Colon Carcinoma Metastatic in the Lung (tissue), 2 donors: ENCODE data around the genes CNTN6 and BHLHE40.

DNA sequence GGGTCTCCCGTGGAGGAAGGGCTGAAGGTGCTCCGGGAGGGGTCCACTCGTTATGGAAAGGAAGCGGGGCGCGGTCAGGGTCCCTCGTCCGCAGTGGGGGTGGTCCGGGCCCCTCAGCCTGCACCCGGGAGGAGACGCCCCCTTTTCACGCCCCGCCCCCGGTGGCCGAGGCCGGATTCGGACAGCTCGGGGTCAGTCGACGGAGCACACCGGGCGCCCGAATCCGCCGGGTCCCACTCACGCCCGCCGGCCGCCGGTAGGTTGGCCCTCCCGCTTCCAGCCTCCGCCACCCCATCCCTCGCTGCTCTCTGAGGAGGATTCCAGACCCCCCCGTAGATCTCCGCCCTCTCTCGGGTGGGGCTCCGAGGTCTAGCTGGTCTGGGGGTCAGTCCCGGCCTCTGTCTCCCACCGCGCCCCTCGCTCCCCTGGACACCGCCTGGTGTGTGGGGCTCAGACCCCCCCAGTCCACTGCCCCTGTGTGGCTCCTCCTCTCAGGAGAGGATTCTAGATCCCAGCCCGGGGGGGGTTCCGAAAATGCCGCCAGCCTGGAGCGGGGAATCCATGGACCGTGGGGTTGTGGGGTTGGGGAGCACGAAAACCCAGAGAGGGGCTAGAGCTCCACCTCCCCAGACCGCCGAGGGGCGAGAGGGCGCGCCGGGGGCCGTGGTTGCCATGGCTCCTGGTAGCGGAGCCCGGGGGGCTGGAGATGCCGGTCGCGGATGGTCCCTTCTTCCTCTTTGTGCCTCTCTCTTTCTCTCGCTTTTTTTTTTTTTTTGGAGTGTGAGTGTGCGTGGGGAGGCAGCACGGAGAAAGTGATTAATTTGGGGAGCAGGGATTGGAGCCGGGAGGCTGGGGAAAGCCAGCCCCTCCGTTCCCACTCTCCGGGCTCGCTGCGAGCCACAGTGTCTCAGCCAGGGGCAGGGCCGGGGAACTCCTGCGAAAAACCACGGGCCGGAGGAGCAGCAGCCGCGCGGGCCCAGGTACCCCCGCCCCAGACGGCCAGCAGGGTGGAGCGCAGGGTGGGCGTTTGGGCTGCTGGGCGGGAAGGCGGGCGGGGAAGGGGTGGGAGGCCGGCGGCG, 889 bp downstream of the CHL1 start:
- PRO-cap, 2 experiments, result peak in 1 of 2 experiments; most common plus-strand start position 195 of the sequence (in 1)

DNA sequence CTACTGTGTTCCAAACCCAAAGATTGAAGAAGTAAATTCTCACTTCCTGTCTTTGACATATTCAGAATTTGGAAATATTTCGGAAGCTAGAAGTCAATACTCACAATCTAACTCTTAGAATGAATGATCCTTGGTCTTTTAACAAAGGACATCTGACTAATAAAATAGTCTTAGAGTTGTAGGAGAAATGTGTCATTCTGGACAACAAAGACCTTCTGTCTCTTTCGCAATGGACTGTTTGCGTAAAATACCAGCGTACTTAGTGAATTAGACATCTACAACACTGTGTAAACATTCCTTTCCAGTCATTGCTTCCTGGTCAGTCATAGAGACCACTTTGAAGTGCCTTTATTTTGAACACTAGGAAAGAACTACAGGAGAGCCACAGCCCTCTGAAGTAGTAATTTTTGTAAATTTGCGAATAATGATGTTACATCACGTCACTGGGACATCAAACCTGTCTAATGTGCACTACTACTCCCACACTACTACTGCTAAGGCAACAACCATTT, 68.1 kb downstream of the CHL1 start:
- PRO-cap, 2 experiments, result no peak in any of the 2 experiments

GRCh38 chr3:1092355-1093331, at the start of gene CNTN6:
TSS of gene CNTN6 (plus strand) at chr3:1093024.
- PRO-cap, 2 experiments, result no peak in any of the 2 experiments

DNA sequence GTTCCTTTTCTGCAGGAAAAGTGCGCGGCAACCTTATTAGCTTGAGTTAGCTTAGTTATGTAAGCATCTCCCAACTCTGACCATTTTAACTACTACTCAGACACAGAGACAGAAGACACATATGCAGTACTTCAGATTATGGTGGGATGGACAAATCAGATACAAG, 16.9 kb downstream of the CRBN start:
- PRO-cap, 2 experiments, result no peak in any of the 2 experiments

DNA sequence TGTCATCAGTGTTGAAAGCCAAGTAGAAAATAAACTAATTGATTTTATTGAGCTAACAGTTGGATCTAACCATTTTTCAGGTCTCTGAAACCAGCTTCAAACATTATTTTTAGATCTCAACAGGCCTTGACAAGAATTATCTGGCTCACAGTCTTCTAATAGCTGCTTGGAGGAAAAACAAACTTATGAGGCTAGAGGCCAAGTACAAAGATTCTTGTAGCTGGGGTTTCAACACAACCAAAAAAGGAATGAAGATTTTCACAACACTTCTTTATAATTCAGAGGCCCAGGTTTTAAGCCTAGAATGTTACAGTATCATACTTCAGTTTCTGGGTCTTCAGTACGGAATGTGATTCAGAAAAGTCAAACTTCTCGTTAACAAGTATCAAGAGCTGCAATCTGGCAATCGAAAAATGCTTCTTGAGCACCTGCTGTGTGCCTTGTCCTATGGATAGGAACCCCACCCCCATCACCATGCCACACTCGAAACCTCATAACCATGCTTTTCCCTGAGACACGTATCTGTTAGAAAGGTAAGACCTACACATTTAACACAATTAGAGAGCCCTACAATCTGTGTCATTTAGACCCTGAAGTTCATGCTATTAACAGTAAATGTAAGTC, 3.8 kb downstream of the SETMAR start:
- PRO-cap, 2 experiments, result no peak in any of the 2 experiments

DNA sequence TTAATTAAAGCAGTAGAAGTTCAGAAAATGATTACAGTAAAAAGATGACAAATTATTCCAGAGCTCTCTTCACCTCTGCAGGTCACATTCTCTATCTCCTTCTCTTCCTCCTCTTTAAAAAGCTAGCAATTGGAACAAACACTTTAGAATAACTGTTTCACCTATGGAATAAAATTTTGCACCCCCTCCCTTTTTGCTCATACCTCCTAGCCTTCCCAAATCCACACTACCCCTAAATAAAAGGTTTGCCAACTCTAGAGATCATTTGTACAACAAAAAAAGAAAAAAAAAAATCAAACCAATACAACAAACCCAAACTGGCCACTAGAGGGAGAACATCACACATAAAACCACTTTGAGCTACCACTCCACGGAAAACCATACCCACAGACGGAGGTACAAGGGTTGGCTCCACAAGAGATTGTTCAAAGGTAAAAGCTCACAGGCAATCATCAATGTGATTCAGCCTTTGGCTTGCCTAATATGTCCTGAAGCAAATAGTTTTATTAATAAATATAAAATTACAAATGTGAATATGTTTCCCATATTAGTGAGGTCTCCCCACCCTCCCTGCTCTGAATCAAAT, 47.6 kb downstream of the SETMAR start:
- PRO-cap, 2 experiments, result no peak in any of the 2 experiments

DNA sequence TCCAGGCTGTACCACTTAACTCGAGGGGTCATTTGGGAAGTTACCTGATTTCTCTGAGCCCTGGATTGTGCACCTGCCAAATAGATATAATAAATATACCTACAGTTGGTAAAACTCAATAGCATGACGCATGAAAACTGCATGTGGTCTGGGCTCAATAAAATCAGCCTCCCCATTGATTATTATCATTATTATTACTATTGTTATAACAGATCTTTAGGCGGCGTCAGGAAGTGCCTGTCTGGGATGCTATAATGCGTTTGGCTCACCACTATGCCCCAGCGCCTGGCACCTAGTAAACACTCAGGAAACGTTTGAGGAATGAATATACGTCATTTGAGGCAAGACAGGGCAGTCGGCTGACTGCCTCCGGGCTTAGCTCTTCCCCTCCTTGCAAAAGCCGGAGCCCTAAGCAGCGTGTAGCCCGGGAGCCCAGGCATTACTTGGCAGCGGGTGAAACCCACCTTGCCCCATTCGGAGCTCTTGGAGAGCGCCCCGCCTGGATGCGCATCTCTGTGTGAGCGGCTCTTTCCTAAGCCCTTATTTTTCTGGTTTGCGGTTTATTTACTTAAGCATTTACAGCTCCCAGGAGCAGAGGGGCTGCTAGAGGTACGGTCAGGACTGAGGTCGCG, 1.0 kb upstream of the ITPR1 start:
- PRO-cap, 2 experiments, result no peak in any of the 2 experiments

GRCh38 chr3:4533723-4534348, 40.7 kb downstream of the ITPR1 start:
- PRO-cap, 2 experiments, result no peak in any of the 2 experiments

DNA sequence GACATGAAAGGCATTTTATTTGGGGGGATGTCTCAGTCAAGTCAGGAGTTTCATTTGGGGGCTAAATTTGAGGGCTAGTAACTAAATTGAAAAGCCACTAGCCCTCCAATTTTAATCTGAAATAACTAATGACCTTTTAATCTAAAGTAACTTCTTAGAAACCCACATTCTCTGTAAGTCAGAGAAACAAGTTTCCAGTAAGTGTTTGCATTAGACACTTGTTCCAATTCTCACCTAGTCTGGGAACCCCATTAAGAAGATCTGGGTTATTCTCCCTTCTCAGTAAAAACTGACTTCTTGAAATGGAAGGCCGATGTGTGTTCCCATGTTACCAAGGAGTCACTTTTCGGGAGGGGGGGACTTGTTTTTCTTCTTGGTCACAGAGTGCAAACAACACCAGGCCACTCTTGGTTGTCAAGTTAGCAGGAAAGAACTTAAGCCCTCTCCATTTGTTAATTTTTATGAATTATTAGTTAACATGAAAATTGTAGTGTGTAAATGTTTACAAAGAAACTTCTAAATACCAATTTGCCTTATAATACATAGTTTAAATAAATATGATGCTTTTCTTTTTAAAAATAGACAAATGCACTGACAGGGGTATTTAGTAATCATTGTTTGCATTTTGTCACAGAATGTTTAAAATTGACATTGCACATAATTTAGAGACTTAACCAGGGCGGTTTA, 55.6 kb downstream of the ITPR1 start:
- PRO-cap, 2 experiments, result no peak in any of the 2 experiments

DNA sequence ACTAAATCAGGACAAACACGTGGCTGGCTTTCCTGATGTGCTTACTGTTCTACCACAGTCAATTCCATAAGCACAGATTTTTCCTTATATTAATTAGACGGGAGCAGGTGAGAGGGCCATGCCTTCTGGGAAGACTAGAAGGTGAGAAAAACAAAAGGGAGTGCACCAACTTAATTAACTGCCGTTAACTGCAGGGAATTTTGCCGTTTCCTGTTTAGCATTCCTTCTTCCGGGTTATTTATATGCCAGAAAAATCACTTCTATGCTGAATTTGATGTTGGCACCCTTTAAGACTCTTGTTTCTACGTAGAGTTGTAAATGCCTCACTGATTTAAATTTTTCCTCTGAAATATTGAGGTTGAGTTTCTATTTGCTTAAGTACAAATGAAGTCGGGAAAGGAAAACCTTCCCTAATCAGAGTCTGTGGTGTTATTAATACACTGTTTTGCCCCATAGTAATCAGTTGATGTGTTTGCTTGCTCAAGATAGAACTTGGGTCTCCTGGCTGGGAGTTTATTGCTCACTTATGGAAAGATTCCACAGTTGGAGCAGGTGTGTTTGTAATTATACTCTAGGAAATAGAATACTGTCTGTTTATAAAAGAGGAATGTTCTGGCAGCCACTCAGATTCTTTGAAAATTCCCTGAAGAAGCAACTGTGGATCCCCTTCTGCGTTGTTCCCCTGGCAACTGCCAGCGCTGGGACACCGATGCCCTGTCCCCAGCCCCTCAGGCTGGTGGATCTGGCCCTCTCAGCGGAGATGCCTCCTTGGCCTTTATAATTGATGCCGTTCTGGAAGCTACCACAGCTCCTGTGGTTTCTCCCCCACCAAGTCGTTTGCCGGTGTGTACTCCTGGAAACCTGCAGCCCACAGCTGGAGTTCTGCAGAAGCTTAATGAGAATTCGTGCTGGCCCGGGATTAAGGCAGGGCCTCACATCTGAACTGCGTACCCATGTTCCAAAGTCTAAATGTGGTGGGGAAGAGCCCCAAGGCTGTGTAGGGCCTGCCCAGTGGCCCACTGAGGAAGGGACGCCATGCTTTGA, 225.8 kb downstream of the ITPR1 start:
- PRO-cap, 2 experiments, result no peak in any of the 2 experiments

- PRO-cap, 2 experiments, result peak in 1 of 2 experiments; most common plus-strand start chr3:4722321 (in 1)
Observed at GRCh38 chr3:4722095-4722454, 228.9 kb downstream of the ITPR1 start.

DNA sequence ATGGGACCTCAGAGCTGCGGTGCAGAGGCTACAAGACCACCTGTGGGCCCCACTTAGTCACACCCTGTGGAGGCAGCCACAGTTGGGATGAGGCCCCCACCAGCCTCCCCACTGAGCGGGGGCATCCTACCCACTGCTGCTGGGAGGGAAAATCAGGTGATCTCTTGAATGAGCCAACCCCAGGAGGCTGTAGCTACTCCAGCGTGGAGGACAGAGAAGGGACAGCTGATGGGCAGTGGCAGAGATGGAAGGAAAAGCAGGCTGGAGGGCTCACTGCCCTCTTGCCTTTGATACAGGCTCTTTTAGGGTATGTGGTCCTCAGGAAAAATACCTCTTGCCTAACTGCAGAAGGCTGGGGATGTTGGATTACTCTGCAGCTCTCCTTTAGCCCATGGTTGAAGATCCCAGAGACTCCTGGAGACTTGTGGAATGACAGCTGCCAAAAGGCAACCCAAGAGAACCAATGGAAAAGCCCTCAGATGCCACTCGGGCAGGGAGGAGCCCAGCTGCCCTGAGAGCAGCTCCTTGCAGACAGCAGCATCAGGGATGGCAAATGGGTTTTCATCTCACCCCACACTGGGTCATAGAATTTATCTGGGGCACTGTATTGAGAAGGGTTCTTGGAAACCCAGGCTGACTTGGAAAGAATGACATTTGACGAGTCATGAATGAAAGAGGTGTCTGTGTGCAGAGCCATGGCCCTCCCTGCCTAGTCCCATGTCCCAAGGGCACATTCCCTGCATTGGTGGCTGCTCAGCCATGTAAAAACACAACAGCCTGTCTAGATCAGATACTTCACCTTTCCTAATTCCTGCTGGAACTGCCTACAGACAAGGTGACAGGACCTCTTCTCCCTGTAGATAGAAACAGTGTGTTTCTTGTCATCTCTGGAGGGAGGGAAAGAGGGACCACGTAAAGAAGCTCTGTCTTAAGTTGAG, 158.1 kb upstream of the BHLHE40 start:
- PRO-cap, 2 experiments, result no peak in any of the 2 experiments

- PRO-cap, 2 experiments, result no peak in any of the 2 experiments
Observed at GRCh38 chr3:4831624-4831948, 147.7 kb upstream of the BHLHE40 start.

DNA sequence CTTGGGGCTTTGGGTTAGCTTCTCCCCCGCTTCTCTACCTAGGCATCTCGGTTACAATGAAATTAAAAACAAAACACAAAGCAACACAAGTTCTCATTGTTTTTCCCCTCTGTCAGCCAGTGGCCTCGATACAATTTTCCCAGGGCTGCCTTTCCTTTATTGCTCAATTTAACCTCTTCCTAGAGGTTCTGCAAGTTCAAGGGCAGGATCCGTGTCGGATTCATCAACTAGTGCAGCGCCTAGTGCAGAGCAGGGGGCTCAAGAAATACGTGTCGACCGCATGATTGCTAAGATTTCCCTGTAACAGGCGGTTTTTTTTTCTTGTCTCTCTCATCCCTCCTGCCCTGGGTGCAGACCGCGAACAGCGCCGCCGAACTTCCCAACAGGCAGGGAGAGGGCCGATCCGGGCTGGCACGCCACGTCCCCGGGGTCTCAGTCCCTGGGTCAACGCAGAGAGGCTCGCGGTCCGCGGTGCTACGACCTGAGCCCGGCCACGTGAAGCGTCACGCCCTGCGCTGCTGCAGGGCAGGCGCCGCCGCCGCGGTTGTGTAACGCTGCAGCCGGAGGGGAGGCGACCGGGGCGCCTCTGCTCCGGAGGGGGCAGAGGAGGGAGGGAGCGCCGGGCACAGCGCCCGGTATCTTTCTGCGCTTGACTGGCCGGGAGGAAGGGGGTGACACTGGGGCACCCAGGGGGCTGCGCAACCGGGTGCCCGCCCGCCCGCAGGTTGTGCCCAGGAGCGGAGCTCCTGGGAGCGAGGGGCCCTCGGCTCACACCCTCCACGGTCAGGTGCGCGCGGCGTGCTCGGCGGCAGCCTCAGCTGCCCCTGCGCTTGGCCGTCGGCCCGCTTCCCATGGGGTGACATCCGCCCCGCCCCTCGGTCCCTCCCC, 1.2 kb upstream of the BHLHE40 start:
- PRO-cap, 2 experiments, result peak in 2 of 2 experiments; most common plus-strand start position 603 of the sequence (in 2); most common minus-strand start position 785 of the sequence (in 2)

- PRO-cap, 2 experiments, result peak in 2 of 2 experiments; most common plus-strand start chr3:4979261 (in 1); most common minus-strand start chr3:4979256 (in 2)
Observed at GRCh38 chr3:4979052-4980057, at the start of gene BHLHE40. TSS of gene BHLHE40 (plus strand) at chr3:4979437.

DNA sequence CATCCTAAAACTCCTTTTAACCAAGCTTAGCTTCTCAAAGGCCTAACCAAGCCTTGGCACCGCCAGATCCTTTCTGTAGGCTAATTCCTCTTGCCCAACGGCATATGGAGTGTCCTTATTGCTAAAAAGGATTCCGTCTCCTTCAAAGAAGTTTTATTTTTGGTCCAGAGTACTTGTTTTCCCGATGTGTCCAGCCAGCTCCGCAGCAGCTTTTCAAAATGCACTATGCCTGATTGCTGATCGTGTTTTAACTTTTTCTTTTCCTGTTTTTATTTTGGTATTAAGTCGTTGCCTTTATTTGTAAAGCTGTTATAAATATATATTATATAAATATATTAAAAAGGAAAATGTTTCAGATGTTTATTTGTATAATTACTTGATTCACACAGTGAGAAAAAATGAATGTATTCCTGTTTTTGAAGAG, 5.4 kb downstream of the BHLHE40 start:
- PRO-cap, 2 experiments, result no peak in any of the 2 experiments

GRCh38 chr3:5011312-5012330, 32.4 kb downstream of the BHLHE40 start:
- PRO-cap, 2 experiments, result no peak in any of the 2 experiments

DNA sequence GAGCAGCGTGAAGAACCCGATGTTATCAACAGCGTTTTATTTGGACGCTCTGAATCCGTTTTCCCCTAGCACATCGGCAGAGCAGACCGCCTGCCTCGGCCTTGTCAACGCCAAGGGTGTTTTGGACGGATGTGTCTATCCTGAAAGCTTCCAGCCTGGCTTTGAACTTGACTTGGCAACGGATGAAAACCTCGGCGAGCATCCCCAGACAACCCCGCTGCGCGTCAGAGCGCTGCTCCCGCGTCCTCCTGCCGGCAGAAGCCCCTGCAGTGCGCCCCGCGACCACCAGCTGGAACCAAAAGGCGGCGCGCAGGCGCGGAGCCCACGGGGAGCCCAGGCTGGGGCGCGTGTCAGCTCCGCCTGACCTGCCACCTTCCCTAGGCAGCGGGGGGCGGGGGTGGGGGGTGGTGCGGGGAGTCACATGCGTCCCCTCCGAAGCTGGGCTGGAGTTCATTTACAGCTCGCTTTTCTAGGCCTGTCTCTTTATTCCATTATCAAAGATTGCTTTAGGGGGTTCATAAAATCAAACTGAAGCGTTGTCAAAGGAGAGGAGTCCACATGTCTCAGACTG, 26.1 kb upstream of the ARL8B start:
- PRO-cap, 2 experiments, result no peak in any of the 2 experiments

DNA sequence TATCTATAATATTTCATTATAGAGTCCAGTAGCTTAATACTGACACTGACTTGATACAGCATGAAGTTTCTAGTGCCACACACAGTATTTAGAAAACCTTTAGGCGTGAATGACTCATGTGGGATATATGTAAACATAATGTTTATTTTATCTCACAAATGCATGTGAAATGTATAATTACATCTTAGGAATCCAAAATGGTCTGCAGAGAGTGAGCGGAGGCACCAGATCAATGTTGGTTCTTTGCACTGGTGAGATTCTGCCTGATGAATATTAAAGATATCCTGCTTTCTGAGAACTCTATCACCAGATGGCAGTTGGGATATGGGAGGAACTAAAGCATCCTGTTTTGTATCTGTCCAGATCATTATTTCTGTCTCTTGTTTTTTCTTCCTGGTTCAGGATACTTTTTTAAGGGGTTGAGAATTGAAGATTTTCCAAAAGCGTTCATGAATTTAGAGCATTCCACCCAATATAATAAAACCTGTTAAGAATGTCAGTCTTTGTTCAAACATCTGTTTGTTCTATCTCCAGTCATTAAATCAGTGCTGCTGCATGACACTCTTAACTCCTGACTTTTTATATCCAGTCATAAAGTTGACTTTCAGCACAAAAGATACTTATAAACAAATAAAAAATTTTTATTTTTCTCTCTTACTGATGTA, 8.3 kb upstream of the EDEM1 start:
- PRO-cap, 2 experiments, result no peak in any of the 2 experiments

- PRO-cap, 2 experiments, result no peak in any of the 2 experiments
Observed at GRCh38 chr3:5439350-5439808, 251.9 kb downstream of the EDEM1 start.